ENCODE results near the gene UBD.

DNA sequence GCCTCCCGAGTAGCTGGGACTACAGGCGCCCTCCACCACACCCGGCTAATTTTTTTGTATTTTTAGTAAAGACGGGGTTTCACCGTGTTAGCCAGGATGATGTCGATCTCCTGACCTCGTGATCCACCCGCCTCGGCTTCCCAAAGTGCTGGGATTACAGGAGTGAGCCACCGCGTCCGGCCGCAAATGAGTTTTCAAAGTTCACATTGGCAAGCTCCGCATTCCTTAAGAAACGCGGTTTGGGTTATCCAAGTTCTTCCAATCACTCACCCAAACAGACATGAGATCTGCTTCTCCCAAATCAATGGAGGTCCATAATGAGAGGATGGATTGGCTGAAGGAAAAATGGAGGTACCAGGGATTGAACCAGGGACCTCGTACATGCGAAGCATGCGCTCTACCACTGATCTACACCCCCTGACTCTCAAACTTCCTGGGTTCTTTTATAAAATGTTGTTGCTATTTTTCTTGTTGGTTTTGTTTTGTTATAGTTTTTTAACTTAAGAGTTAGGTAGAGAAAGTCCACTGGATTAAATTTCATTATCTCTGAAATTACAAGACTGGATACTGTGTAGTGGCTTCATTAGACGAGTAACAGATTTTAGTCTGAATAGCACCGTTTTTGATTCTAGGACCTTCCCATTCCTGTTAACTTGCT lies 108.6 kb upstream of the SCAND3 start:
- RRBS: no CpG with 5 or more reads among the region's 21 CpGs

DNA sequence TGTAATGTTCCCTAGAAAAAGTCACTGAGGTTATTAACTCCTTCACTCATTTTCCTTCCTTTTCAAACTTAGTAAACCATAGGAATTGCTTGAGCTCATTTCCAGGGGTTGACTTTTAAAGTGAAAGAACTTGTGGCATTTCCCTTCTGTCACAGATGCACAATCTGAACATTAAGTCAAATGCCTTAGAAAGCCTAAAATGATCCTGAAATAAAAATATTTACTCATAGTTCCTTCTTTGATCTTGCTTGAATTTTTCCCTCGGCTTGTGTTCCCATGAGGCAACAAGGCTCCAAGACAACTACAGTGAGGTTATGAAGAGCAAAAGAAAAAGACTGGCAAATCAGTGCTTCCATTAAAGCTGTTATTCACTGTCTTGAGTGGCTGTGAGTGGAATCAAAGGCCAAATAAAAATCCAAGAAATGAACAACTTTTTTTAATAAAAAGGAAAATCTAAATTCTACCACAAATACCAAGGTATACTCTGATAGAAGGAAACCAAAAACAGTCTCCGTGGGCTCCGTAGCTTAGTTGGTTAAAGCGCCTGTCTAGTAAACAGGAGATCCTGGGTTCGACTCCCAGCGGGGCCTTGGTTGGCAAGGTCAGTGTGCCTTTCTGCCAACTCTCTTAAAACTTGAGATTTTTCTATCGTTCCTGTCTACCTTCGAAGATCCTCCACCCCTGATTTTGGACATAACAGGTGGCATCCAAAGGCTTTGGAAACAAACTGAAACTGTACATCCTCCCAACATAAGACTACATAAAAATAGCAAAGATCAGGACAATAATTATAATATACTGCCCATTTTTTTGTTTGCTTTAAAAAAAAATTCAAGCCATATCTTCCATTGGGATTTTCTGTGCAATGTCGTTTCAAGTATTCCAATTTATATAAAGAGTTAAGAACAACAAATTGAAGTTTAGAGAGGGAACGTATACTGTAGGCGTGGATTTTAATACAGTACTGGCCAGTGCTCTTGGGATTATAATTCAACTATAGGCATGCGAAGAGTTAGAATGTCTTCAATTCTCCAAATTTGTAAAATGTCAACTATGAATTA lies 138.7 kb upstream of the SCAND3 start:
- RRBS: no CpG with 5 or more reads among the region's 12 CpGs

- RRBS: no CpG with 5 or more reads among the region's 8 CpGs
Observed at GRCh38 chr6:28776916-28777293, 146.9 kb downstream of the TRIM27 start.

GRCh38 chr6:28807636-28808321 lies 116.0 kb downstream of the TRIM27 start:
- RRBS: no CpG with 5 or more reads among the region's 13 CpGs

GRCh38 chr6:28866181-28867114 lies 57.3 kb downstream of the TRIM27 start:
- RRBS: 0% methylated on average over 8 of the region's 61 CpGs

GRCh38 chr6:28884833-28885284 lies 38.9 kb downstream of the TRIM27 start:
- RRBS: no CpG with 5 or more reads among the region's 22 CpGs

DNA sequence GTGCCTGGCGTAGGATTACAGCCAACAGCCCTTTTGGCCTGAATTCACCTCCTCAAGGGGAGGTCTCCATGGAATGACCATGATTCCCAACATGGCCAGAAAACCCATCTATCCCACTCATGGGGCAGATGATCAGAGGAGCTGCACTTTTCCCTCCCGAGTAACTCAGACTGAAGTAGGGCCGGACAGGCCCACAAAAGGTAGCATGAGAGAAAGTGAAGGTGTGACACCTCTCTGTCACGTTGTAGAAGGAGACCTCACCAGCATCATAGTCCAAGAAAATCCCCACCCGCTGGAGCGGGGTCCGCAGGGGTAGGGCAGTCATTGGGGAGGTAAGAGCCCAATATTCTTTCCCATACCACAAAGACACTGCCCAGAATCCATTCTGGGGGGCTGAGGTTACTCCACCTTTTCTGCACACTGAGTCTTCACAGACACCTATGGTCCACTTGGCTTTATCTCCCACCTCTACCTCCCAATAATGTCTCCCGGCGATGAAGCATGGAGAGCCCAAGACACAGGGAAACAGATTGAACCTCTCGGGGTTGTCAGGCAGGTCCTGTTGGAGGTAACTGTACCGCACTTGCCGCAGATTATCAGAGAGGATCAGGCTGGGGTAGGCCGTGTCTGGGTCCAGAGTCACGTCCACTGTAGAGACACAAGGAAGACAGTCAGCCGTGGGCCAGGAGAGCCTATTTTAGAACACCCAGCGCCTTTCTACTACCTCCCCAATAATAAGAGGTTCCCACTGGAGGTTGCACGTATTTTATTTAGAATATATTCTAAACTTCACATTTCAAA lies 19.6 kb downstream of the TRIM27 start:
- RRBS: no CpG with 5 or more reads among the region's 17 CpGs

DNA sequence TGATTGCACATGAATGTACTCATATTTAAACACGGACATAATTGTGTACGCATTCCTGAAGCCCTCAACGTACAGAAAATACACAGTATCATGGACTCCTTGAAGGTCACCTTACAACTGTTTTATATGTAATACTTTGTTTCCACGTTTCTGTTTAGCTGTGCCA lies 1.4 kb downstream of the TRIM27 start:
- RRBS: no CpG with 5 or more reads among the region's 4 CpGs

GRCh38 chr6:29014586-29015290 lies 9.6 kb upstream of the ZNF311 start:
- RRBS: 33% methylated on average over 6 of the region's 49 CpGs

DNA sequence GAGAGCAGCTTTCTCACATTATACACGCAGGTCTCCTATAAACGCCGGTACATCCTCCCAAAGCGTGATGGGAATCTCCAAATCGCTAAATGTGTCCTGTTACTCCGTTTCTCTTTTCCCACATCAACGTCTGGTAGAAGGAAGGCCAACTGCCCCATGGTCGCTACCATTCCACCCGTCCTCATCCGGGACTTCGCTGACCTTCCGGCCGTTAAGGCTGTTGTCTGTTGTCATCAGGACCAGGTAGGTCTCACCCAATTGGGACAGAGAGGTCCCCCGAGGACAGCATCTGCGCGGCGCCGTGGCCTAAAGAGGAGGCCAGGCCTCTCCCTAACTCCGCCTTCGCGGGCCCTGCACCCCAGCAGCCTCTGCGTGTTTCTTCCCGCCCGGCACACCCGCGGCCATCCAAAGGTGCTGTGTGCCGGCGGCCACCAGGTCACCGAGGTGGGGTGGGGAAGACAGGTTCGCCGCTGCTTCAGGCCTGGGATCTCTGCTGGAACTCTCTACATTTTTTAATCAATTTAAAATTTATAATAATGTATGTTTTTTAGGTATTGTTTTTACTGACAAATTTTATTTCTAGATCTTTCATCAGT lies 9.1 kb downstream of the OR2W1 start:
- RRBS: no CpG with 5 or more reads among the region's 31 CpGs

- RRBS: no CpG with 5 or more reads among the region's 5 CpGs
Observed at GRCh38 chr6:29559463-29560217, at the start of gene UBD. Gene UBD, minus strand, starts transcription at chr6:29559732.

DNA sequence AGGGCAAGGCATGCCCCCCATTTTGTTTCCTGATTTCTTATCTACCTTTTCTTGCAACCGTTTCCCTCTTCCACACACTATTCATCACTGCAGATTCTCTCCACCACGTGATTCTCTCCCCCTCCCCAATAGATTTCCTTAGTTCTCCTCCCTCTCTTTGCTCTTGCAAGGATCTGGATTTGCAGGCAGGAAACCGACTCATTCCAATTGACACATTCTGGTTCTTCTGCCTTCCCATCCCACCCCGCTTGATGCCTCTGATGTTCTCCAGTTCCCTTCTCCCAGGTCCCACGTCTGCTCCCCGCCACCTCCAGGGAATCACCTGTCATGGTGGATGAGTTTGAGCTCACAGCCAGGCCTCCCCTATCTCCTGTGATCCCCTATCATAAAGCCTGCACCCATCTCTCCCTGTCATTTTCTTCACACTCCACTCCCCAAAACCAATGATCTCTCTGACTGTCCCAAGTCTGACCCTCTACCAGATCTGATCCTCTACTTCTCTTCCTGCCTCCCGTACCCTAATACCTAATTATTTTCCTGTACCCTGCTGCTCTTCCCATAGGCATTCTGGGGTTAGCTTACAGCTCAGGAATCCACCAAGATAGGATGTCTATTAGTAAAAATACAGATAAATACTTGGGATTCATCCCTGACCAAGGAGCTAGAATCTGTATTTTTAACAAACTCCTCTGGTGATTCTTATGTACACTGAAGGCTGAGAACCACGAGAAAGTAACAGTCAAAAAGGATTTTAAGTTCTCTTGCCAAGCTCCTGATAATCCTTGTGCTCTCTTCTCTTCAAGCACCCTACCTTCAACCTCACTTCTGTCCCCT lies 7.4 kb downstream of the GABBR1 start:
- RRBS: no CpG with 5 or more reads among the region's 8 CpGs

GRCh38 chr6:29827995-29829027 lies 686 bp downstream of the HLA-G start:
- RRBS: 2% methylated on average over 9 of the region's 79 CpGs

DNA sequence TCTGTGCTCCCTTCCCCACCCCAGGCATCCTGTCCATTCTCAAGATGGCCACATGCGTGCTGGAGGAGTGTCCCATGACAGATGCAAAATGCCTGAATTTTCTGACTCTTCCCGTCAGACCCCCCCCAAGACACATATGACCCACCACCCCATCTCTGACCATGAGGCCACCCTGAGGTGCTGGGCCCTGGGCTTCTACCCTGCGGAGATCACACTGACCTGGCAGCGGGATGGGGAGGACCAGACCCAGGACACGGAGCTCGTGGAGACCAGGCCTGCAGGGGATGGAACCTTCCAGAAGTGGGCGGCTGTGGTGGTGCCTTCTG lies 53.2 kb upstream of the HLA-A start:
- RRBS: no CpG with 5 or more reads among the region's 7 CpGs

GRCh38 chr6:29925731-29926395 lies 16.5 kb upstream of the HLA-A start:
- RRBS: no CpG with 5 or more reads among the region's 24 CpGs

GRCh38 chr6:29943955-29944792 lies 1.8 kb downstream of the HLA-A start:
- RRBS: no CpG with 5 or more reads among the region's 12 CpGs

DNA sequence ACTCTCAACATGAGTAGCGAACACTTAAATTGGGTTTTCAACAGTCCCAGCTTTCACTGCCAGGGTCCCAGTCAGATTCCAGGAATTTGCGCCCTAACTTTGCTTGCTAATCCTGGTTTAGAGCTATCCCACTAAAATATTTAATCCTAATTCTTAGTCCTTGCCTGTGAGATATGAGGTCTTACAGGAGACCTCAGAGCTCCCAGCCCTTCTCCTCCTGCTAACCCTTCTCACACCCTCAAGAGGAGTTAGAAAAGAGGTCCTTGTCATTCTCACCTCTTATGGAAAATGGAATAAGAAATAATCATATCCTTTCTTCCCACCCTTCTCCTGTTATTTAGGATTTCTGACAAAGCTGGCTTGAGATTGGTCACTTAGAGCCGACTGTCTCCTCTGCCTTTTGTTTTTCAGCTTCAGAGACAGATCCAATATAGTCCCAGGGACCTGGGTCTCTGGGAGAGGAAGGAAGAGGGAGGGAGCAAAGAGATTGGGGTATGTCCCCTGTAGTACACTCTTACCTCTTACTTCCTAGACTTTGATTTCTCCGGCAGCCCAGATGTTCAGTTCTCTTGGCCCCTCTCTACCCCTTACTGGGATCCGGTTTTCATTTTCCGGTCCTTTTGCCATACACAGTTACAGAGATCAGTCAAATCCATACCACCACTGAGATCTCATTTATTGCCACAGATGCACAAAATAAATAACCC lies 2.8 kb downstream of the PPP1R11 start:
- RRBS: no CpG with 5 or more reads among the region's 6 CpGs

GRCh38 chr6:30189170-30189571 lies 24.0 kb downstream of the TRIM26 start:
- RRBS: no CpG with 5 or more reads among the region's 10 CpGs

DNA sequence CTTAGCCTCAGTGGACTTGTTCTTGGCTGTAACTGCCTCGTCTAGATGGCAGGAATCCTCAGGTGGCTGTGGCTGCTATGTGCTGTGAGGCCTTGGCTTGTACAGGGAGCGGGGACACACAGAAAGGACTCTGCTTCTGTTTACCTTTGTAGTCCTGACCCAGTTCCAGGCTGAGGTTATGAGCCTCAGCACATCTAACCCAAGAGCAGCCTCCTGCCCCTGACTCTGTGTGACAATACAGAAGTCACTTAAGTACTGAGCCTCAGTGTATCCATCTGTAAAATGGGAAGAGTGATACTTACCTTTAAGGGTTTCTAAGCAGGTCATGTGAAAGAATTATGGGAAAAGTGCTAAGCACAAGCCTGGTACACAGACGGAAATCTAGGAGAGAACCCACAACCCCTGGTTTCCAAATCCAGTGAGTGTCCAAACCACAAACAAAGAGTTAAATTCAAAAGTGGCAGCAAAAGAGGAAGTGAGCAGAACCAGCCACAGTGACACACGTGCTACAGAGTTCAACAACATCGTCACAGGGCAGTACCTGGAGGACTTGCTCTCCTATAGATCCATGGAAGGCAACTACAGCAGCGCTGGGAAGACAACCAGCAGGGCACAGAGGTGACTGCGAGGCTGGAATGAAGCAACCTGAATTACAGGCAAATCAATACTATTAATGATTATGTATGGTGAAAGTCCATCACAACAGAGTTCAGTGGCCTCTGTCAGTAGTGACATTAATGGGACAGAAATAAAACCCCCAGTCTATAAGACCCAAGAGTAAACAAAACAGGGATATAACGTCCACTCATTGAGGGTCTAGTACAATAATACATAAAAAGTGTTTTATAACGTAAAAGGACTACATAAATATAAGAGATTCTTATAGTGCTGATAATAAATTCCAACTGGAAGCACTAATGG lies 12.5 kb downstream of the TRIM26 start:
- RRBS: no CpG with 5 or more reads among the region's 9 CpGs

GRCh38 chr6:30314106-30314858 lies 12.4 kb upstream of the TRIM39 start:
- RRBS: no CpG with 5 or more reads among the region's 7 CpGs

All from AG09319 (cell line).